ENCODE results near the genes DIAPH3, TDRD3 and ENSG00000285566.

GRCh38 chr13:58301699-58301974, 670.1 kb downstream of the PCDH17 start:
- RRBS = no CpG with 5 or more reads among the region's 1 CpG

GRCh38 chr13:60163698-60164847, at the start of gene DIAPH3:
Gene DIAPH3 (minus strand): TSS chr13:60163928.
- RRBS = 2% methylated on average over 26 of the region's 48 CpGs

GRCh38 chr13:60396741-60397674, at the start of gene TDRD3:
Gene TDRD3 (plus strand): TSS chr13:60397220.
- RRBS = under 1% methylated on average over 40 of the region's 83 CpGs

- RRBS = no CpG with 5 or more reads among the region's 2 CpGs
These were observed 175.3 kb downstream of the TDRD3 start for GRCh38 chr13:60572316-60572729.

DNA sequence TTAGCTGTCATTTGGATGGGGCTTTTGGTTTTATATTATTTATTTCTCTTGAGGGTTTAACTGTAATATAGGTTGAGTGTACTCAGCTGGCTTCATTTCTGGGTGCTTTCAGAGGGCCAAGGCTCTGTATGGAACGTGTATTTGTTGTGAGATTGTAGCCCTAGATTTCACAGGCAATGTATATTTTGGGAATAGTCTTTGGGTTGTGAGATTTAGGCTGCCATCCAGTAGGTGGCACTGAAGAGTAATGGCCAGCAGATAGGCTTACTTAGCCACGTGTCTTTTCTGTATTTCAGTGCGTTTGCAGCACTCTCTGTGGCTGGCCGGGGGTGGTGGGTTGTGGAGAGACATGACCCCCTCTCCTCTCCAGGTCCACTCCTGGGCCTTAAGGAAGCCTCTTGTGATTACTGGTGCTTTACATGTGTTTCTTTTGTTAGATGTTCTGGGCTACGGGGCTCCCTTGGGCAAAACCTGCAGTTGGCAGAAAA, 1096.5 kb upstream of the PCDH20 start:
- RRBS = no CpG with 5 or more reads among the region's 5 CpGs

GRCh38 chr13:63832972-63833238, at the start of gene ENSG00000285566:
Gene ENSG00000285566 (minus strand): TSS chr13:63833053.
- RRBS = no CpG with 5 or more reads among the region's 3 CpGs

- RRBS = no CpG with 5 or more reads among the region's 9 CpGs
These were observed 570.3 kb downstream of the PCDH9 start for GRCh38 chr13:66659555-66660440.

GRCh38 chr13:66994994-66995156, 235.3 kb downstream of the PCDH9 start:
- RRBS = no CpG with 5 or more reads among the region's 4 CpGs

- RRBS = no CpG with 5 or more reads among the region's 1 CpG
These were observed 149.1 kb downstream of the KLHL1 start for GRCh38 chr13:69959269-69959468.

- RRBS = no CpG with 5 or more reads among the region's 1 CpG
These were observed 68.3 kb downstream of the DACH1 start for GRCh38 chr13:71798751-71799071.

GRCh38 chr13:72507311-72507720, 220.1 kb downstream of the MZT1 start:
- RRBS = no CpG with 5 or more reads among the region's 6 CpGs

DNA sequence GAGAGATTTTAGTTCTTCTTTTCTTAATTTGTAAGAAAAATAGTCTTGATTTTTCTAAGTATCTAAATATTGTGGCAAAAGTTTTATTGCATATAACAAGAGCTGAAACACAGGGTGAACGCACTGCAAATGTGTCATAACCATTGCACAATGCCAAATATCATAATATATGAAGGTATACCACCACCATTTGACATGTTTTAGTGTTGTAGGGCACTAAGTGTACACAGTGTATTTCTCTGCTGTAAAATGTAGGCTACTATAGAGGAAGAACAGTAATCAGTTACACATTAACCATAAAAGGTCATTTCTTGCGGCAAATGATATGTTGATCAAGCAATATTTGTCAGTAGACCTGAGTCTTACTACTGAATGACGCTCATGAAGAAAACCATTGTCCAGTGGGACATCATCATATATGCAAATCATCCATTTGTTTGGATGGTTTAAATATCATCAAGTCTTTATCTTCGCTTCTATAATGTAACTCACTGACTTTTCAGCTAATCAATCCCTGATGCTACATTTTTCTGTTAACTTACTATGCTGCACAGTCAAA, 18.3 kb upstream of the KLF5 start:
- RRBS = no CpG with 5 or more reads among the region's 4 CpGs

DNA sequence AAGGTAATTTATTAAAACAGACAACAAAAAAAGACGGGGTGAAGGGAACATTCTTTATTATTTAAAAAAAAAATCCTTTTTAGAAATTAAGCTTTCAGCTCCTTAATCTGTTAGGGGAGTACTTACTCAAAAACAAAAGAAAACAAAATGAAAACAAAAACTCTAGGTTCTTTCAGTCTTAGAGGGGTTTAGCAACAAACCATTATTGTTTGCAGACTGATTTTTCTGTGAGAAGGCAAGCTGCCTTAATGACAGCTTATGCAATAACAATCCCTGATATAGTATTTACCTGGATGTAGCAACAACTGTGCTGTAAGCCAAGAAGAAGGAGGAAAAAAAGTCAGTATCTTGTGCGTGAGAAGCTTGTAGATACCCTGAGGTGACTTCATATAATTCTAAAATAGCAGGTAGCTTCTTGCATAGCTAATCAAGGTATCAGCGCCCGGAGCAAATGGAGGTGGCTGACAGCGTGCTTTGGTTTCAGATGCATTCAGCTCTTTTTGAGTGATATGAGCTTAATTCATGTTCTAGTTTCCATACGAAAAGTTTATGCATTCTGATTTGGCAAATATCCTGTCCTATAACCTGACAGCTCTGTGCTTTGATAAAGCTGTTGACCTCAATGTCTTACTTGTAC, 309.8 kb downstream of the KLF5 start:
- RRBS = no CpG with 5 or more reads among the region's 6 CpGs

- RRBS = no CpG with 5 or more reads among the region's 4 CpGs
These were observed 559.7 kb downstream of the KLF5 start for GRCh38 chr13:73618593-73618898.

DNA sequence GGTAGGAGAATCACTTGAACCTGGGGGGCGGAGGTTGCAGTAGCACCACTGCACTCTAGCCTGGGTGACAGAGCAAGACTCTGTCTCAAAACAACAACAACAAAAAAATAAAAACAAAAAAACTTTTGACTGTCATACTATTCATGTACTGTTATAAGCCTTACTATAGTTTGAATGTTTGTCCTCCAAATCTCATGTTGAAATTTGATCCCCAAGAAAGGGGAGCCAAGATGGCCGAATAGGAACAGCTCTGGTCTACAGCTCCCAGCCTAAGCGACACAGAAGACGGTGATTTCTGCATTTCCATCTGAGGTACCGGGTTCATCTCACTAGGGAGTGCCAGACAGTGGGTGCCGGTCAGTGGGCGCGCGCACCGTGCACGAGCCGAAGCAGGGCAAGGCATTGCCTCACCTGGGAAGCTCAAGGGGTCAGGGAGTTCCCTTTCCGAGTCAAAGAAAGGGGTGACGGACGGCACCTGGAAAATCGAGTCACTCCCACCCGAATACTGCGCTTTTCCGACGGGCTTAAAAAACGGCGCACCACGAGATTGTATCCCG, 581.6 kb downstream of the KLF5 start:
- RRBS = no CpG with 5 or more reads among the region's 24 CpGs

- RRBS = no CpG with 5 or more reads among the region's 8 CpGs
These were observed 916.8 kb downstream of the KLF5 start for GRCh38 chr13:73975338-73976234.

DNA sequence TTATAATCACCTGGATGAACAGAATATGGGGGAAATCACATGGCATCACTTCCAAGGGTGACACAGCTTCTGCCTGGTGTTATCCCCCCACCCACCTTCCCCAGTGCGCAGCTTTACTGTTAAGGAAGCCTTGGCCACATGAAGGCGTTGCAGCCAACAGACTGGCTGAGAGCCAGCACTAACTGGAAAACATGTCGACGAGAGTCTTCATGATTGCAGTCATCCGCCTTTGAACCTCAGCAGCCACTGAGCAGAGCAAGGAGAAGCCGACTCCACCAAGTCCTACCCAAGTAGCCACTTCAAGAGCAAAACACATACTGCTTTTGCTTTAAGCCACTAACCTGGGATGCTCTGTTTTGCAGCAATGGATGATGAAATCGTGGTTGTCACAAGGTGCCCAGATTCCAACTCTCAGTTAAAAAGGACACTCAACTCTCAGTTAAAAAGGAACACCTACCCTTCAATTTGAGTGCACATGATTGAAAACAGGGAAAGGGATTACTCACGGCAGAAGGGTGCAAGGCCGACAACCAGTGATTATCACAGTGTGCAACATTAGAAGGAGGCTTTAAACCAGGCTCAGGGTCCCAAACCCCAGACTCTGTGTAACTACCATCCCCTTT, 926.3 kb downstream of the KLF5 start:
- RRBS = no CpG with 5 or more reads among the region's 9 CpGs

DNA sequence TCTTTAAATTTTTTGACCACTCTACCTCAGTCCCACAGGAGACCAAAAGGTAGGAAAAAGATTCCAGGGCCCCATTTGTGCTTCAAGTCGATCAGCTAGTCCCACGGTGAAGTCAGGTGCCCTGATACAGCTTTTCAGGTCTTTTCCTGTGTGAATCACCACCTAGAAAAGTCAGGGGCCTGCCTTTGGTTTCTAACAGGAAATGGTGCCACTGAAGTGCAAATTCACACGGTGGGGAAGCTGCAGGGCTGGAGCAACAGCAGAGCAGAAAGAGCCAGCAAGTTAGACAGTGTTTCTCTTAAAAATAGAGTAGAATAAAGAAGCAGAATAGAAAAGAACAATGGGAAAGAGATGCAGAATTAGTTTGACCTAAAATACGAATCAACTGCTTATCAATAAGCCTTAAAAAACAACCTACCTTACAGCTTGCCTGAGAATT, 968.0 kb downstream of the KLF5 start:
- RRBS = no CpG with 5 or more reads among the region's 4 CpGs

DNA sequence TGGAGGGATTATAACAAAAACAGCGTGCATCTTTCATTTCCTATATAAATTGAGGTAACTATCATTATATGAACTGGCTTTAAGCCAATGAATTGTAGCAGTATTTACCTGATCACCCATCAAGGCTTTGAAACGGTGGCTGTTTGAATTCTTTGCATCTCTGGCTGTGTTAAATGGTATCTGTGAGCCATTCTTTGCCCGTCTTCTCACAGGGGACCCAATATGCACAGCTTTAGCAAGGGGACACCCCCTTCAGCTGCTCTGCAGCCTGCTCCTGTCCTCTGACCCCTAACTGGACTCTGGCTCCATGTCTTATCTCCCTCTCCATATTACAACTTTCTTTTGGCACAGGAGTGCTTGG, 1109.2 kb downstream of the KLF5 start:
- RRBS = no CpG with 5 or more reads among the region's 3 CpGs

DNA sequence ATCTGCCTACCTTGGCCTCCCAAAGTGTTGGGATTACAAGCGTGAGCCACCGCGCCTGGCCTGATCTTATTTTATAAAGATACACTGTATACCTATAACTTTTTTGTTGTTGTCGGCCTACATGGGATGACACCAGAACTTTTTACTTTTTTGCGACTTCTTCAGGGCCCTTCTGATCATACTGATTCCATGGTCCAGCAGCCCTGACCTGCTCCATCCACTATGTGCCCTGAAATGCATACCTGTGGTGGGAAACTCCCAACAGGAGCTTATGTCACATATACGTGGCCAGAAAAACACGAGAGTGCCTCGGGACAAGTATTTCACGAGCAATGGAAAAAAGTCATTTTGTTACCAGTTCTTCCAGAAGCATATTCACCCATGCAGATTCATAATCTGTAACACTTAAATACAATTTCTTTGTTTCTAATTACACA, 1174.3 kb downstream of the KLF5 start:
- RRBS = no CpG with 5 or more reads among the region's 9 CpGs